MCF 10A (cell line): Measurements from ENCODE around the genes FOXD4L5 and FOXD4L3.

DNA sequence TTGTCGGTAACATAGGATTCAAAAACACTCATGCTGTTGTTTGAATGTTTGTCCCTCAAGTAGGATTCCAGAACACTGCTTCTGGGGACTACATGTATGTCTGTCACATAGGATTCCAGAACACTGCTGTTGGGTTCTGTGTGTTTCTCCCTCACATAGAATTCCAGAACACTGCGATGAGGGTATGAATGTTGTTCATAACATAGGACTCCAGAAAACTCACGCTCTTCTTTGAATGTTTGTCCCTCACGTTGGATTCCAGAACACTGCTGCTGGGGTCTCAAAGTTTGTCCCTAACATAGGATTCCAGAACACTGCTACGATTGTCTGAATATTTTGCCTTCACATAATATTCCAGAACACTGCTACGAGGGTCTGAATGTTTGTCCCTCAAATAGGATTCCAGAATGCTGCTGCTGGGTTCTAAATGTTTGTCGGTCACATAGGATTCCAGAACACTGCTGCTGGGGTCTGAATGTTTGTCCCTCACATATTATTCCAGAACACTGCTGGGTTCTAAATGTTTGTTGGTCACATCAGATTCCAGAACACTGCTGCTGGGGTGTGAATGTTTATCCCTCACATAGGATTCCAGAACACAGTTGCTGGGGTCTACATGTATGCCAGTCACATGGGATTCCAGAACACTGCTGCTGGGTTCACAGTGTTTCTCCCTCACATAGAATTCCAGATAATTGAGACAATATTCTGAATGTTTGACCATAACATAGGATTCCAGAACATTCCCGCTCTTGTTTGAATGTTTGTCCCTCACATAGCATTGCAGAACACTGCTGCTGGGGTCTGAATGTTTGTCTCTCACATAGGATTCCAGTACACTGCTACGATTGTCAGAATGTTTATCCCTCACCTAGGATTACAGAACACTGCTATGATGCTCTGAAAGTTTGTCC, 202.1 kb downstream of the FOXD4L6 start:
- PRO-cap: no peak
- RRBS: no CpG with 5 or more reads among the region's 9 CpGs

- PRO-cap: bidirectional peak, plus-strand start at chr9:41074864, minus-strand start at chr9:41074867; bidirectional peak, plus-strand start at chr9:41074950, minus-strand start at chr9:41074963
- RRBS: no CpG with 5 or more reads among the region's 75 CpGs
Measured at GRCh38 chr9:41074275-41075042, 54.0 kb downstream of the FOXD4L6 start.

- PRO-cap: no peak
- RRBS: no CpG with 5 or more reads among the region's 5 CpGs
Measured at GRCh38 chr9:41741245-41741546, 388.0 kb downstream of the CNTNAP3B start.

DNA sequence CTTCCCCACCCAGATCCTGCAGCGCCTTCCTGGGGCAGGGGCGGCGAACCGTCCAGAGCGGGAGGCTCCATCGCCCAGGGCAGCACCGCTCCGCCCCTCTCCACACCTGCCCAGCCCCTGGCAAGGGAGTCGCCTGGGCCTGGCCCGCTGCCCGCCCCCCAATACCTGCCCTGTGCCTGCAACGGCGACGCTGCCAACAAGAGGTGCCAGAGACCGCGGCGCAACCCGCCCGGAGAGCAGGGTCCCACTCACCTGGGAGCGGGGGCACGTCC, 1641.1 kb downstream of the SPATA31A7 start:
- PRO-cap: no peak
- RRBS: 54% methylated on average over 2 of the region's 21 CpGs

DNA sequence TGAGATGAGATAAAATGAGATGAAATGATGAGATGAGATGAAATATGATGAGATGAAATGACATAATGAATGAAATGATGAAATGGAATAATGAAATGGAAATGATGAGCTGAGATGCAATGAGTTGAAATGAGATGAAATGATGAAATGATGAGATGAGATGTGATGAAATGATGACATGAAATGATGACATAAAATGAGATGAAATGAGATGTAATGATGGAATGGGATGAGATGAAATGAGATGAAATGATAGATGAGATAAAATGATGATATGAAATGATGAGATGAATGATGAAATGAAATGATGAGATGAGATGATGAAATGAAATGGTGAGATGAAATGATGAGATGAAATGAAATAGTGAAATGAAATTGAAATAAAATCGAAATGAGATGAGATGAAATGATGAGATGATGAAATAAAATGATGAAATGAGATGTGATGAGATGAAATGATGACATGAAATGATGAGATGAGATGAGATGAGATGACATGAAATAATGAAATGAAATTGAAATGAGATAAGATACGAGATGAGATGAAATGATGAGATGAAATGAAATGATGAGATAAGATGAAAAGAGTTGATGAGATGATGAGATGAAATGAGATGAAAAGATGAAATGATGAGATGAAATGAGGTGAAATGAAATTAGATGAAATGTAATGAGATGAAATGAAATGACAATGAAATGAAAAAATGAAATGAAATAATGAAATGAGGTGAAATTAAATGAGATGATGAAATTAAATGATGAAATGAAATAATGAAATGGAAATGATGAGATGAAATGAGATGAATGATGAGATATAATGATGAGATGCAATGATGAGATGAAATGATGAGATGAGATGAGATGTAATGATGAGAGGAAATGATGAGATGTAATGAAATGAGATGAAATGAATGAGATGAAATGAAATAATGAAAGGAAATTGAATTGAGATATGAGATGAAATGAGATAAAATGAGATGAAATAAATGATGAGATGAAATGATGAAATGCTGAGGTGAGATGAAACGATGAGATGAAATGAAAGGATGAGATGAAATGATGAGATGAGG, 1884.9 kb downstream of the FOXD4L5 start:
- PRO-cap: no peak
- RRBS: no CpG with 5 or more reads among the region's 3 CpGs

- PRO-cap: no peak
- RRBS: 91% methylated on average over 4 of the region's 44 CpGs
Measured at GRCh38 chr9:63703698-63704177, 1581.3 kb downstream of the FOXD4L5 start.

DNA sequence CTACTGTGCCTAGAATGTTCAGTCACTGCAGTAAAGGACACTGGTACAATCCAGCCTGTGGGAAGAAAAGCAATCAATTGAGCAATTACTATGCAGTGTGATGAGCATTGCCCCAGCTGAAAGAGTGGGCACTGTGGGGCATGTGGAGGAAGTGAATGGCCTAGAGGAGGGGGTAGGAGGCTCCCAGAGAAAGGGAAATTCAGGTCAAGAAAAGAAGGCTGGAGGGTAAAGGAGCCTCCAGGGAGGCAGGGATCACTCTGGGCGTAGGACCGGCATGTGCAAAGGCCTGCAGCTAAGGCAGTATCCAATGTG, 651.0 kb downstream of the FOXD4L5 start:
- PRO-cap: no peak
- RRBS: no CpG with 5 or more reads among the region's 2 CpGs

- PRO-cap: no peak
- RRBS: no CpG with 5 or more reads among the region's 2 CpGs
Measured at GRCh38 chr9:65285090-65285525, at the start of gene FOXD4L5. FOXD4L5 (minus strand) TSS chr9:65285209.

DNA sequence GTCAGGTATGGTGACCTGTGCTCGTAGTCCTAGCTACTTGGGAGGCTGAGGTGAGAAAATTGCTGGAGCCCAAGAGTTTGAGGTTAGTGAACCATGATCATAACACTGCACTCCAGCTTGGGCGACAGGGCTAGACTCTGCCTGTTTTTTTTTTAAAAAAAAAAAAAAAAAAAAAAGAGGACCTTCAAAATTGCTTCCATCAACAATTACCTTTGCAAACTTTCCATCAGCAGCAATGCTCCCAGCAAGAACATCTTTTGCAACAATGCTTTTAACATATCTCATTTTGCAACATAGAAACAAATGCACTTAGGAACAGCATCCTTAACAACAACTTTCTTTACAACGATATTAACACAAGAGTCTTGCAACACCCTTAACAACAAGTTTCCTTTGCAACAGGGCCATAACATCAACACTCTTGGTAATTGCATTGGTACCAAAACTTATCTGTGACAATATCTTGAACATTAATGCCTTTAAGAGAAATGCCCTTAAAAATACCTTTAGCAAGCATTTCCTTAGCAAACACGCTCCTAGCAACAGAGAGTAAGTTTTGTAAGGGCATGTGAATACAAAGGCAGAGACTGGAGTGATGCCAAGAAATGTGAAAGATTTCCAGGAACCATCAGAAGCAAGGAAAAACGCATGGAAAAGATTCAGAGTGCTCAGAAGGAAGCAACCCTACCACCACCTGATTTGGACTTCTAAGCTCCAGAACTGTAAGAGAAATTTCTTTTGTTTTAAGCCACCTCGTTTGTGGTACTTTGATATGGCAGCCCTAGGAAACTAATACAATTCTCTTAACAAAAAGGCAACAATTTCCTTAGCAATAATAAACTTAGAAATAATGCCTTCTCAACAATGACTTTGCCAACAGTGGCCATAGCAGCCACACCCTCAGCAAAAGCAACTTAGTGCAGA, 42.1 kb downstream of the ZNF658 start:
- PRO-cap: no peak
- RRBS: no CpG with 5 or more reads among the region's 6 CpGs

GRCh38 chr9:67717834-67718413, 140.8 kb upstream of the ANKRD20A1 start:
- PRO-cap: no peak
- RRBS: no CpG with 5 or more reads among the region's 32 CpGs

DNA sequence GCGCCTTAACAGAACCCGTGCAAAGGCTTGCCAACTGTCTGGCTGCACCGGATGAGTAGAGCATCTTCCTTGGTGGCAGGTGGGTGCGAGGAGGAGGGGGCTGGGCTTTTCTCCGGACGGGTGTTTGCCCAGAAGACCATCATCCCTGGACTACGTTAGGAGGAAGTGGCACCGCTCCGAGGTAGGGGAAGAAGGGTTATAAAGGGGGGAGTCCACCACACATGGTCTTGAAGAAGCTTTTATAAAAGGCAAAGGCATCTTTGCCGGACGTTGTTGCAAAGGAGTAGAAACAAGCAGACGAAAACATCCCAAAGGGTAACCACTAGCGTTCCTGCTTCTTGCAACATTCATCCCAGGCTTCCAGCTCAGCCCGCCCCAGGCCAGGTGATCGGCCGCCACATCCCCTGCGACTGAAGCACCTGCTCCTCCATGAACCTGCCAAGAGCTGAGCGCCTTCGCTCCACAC, at the start of gene FOXD4L3:
Gene FOXD4L3, plus strand, starts transcription at position 345 of the 466 bp plus-strand sequence.
- PRO-cap: no peak
- RRBS: no CpG with 5 or more reads among the region's 19 CpGs

- PRO-cap: no peak
- RRBS: no CpG with 5 or more reads among the region's 12 CpGs
Measured at GRCh38 chr9:68418111-68418858, 61.9 kb downstream of the PGM5 start.

GRCh38 chr9:68515228-68516121, 25.2 kb downstream of the TMEM252 start:
- PRO-cap: bidirectional peak, plus-strand start at chr9:68515608, minus-strand start at chr9:68515438
- RRBS: no CpG with 5 or more reads among the region's 5 CpGs

GRCh38 chr9:68917478-68918092, 96.3 kb downstream of the PRKACG start:
- PRO-cap: no peak
- RRBS: no CpG with 5 or more reads among the region's 4 CpGs

DNA sequence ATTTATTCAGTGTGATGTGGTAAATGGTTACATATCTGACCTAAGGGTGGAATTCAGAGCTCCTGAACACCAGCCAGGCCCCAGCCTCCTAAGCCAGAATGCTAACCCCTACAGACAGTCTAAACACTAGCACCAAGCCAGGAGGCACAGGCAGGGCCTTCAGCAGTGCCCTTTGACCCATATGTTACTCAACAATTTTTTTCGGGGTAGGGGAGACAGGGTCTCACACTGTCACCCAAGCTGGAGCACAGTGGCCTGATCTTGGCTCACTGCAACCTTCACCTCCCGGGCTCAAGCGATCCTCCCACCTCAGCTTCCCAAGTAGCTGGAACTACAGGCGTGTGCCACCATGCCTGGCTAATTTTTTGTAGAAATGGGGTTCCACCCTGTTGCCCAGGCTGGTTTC, 40.2 kb downstream of the PRKACG start:
- PRO-cap: no peak
- RRBS: no CpG with 5 or more reads among the region's 4 CpGs

DNA sequence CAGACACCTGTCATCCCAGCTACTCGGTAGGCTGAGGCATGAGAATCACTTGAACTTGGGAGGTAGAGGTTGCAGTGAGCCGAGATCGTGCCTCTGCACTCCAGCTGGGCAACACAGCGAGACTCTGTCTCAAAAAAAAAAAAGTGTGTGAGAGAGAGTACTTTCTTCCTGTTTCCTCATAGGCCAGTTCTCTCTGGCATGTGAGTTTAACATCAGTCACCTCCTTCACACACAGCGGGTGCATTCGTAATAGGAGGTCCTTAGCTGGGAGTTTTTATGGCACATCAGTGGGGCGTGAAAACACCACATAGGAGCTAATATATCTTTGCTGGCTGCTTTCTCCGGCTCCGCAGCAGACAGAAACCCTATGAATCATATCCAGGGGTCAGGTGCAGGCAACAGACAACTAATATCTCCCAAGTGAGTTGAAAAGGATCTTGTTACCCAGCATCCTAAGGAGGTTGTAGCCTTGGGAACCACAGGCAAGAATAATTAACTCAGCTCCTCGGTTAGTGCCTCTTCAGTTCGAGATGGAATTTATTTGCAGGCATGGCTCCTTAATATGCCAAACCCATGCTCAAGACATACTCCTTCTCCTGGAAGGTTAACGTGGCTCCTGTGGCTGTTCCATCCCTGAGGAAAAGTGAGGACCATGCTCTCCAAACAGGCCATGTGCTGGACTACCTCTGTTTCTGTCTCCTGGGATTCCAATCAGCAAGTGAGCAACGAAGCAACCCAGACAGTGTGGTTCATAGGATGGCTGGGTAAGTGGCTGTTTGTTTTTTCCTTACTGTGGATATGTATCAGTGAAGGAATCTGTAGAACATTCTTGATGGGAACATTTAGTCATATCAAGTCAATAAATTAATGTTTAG, 64.0 kb downstream of the FXN start:
- PRO-cap: no peak
- RRBS: no CpG with 5 or more reads among the region's 13 CpGs

- PRO-cap: no peak
- RRBS: no CpG with 5 or more reads among the region's 2 CpGs
Measured at GRCh38 chr9:69105065-69105657, 68.9 kb upstream of the TJP2 start.

DNA sequence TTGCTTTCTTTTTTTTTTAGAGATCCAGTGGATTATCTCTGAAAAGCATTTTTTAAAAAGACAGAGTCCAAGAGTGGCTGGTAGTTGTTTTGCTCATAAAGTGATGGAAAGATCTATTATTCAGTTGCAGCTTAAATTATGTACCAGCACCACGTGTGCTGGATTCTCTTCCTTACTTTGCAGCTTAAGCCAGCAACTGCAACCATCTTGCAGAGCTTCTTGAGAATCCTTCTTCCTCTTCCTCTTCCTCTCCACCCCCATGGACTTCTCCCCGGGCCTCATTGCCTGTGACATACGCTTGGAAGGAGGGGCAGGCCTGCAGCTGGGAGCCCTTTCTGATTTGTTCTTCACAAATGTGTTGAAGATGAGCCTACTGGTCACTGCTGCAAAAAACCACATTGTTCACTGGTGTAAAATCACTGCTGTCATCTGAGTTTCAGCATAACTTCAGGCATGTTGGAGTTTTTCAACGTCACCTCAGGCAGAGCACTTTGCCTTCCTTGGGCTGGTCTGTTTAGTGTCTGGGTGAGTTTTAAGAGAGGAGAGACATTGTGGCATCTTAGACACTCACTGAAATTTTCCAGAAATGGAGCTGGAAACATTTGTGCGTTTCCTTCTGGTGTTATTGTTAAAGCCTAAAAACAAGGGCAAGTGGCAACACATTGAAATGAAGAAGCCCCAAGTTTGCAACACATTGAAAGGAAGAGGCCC, 7.8 kb downstream of the TJP2 start:
- PRO-cap: no peak
- RRBS: no CpG with 5 or more reads among the region's 5 CpGs

DNA sequence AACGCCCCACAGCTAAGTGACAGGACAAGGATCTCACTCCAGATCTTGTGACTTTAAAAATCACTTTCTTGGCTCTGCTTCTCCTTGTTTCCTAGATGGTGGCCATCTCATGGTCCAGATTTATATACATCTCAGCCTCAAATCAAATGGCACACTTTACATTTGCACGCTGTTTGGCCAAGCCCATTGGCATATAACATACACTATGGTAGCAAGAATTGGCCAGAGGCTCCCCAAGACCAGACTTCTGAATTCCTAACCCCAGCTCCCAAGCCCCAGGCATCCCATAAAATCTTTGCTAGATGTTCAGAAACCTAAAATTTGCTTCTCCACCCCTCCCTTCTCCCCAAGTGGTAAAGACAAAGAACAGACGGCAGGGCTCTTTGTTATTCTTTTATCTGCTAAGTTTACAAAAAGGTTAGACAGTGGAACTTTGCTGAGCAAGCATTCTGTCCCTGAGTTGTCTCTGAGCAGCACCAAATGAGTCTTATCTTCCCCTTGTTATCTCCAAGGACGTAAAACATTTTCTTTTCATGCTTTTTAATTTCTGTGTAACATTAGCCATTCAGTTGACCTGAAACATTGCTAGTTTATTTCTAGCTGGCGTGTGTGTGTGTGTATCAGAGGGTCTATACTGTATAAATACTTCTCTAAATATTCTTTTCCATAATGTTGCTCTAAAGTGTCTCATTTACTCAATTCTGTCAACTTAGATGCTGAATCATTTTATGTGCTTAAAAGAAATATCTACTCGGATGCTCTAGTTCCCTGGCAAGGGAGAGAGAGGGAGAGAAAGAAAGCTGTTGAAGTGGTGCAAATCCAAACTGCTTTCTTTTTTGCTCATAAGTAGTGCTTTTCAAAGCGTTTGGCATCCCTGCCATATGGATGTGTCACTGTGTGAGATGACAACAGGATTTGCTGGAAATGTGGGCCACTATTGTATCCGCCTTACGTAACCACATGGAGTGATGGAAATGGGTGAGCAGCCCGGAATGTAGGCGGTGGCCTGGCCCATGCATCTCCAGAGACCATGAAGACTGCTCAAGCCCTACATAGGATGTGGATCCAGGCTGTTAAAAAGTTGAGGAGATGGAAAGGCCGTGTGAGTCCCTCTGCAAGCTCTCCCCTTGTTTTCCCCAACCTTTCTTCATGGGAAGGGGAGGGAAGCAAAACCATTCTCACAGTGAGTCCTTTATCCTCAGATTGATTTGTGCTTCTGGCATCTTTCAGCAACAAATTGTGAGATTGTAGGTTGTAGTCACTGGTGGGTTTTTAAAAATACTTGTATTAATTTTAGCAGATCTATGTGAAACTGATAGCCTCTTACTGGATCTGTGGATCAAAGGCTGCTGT, 30.5 kb downstream of the TJP2 start:
- PRO-cap: no peak
- RRBS: no CpG with 5 or more reads among the region's 12 CpGs

GRCh38 chr9:69307265-69307492, 17.8 kb upstream of the ENTREP1 start:
- PRO-cap: no peak
- RRBS: no CpG with 5 or more reads among the region's 3 CpGs